Vein endothelial cell (primary cell): ENCODE measurements around the genes HSDL2 and SLC46A2.

GRCh38 chr9:111857437-111857987 lies 39.1 kb upstream of the UGCG start:
- CAGE, long polyA plus RNA = no peak

GRCh38 chr9:111899971-111900418 lies 3.4 kb downstream of the UGCG start:
- CAGE, long polyA plus RNA = no peak

DNA sequence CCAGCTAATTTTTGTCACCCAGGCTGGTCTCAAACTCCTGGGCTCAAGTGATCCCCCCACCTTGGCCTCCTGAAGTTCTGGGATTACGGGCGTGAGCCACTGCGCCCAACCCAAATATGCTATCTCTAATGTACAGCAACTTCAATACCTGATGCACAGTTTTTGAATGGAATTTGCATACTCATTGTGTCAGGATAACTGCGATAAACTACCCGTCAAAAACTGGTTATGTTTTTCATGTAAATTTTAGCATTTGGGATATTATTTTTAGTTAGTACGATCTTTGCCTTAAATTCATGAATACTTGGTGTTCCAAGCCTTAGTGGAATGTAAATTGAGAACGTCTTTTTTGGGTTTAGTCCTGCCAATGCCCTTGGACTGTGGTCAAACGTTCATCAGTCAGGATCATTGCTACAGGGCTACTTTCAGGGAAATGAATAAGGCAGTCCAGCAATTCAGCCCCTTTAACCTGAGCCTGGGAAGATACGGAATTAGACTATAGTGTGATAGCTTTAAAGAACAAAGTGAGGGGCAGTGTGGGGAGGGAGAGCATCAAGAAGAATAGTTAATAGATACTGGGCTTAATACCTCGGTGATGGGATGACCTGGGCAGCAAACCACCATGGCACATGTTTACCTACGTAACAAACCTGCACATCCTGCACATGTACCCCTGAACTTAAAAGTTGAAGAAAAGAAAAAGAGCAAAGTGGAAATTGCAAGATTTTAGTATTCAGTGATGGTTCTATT lies 4.6 kb downstream of the UGCG start:
- CAGE, long polyA plus RNA = no peak

GRCh38 chr9:111935523-111936687 lies 39.3 kb downstream of the UGCG start:
- CAGE, long polyA plus RNA = no peak

DNA sequence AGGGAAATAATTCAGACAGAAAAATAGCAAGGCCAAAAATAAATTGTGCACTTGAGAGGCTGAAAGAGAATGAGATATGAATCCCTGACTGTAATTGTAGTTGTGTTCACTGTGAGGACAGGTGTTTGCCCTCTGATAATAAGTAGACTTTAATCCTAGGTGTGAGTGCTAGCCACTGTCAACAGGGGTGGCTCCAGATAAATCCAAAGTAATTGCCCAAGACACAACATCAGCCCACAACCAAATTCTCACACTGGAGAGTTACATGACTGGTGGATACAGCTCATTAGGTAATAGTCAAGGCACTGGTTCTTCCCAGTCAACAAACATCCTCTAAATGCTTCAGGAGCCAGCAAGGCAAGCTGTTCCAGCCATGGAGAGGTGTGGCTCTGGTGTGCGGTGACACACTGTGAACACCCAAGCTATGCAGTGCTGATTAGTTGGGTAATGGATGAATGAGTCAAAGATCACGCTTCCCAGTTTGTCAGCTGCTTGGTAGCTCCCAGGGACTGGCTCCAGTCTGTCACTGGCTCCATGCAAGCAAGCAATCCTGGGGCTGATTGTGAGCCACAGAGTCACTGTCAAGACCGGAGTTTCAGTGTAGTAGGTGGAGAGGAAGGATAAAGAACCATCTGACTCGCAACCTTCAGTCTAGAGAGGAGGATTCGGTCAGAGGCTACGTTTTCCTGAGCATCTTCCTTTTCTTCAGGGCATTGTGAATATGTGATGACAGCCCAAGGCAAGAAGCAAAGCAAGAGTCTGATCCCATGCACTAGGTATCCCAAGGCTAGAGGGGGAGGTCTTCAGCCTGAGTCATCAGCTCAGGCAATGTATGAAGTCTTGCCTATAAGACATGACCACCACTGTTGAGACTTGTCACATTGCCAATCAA lies 63.0 kb downstream of the UGCG start:
- CAGE, long polyA plus RNA = no peak

- CAGE, long polyA plus RNA = no peak
Measured at GRCh38 chr9:112041579-112042386, 133.3 kb downstream of the SUSD1 start.

GRCh38 chr9:112047407-112048078 lies 127.6 kb downstream of the SUSD1 start:
- CAGE, long polyA plus RNA = no peak

DNA sequence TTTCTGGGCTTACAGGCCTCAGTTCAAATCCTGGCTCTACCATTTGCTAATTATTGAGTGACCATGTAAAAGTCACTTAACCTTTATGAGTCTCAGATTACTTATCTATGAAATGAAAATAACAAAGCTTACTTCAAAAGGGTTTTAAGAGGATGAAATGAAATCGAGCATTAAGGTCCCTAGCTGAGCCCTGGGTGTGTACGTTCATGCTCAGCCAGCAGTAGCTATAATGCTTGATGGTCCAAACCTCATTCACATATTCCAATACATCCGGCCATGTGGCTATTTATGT lies 56.1 kb downstream of the SUSD1 start:
- CAGE, long polyA plus RNA = no peak

- CAGE, long polyA plus RNA = no peak
Measured at GRCh38 chr9:112155840-112156336, 19.2 kb downstream of the SUSD1 start.

- CAGE, long polyA plus RNA = no peak
Measured at GRCh38 chr9:112378580-112379263, 1.2 kb upstream of the HSDL2 start.

- CAGE, long polyA plus RNA = no peak
Measured at GRCh38 chr9:112379697-112380424, at the start of gene HSDL2. HSDL2 (plus strand) TSS chr9:112380108.

GRCh38 chr9:112495686-112496142 lies 9.1 kb downstream of the KIAA1958 start:
- CAGE, long polyA plus RNA = no peak

DNA sequence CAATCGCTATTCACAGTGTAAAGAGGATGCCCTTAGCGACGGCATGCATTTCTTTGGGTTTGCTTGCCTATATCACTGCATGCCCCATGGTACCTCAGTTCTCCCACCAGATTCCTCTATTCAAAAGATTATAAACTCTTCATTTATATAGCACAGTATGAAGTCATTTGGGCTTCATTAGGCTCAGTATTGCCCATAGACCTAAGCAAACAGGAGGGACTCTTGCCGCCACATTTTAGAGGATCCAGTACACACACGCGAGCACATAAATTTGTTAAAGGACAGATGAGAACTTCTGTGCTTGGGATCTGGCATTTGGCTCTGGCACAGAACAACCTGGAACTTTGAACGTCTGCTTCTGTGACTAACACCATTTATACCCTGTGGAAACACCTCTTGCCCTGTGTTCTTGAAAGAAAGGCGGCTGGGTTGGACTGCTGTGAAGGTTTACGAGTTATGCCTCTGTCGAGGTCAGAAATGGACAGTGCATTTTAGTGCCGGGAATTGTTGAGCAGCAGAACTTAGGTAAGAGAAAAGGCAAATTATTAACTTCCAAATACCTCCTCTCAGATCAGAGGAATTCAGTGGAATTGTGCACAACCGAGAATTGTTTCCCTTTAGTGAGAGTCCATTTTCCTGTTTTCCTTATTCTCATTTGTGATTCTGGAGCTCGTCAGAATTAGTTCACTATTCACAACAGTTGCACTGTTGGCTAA lies 14.0 kb upstream of the INIP start:
- CAGE, long polyA plus RNA = no peak

DNA sequence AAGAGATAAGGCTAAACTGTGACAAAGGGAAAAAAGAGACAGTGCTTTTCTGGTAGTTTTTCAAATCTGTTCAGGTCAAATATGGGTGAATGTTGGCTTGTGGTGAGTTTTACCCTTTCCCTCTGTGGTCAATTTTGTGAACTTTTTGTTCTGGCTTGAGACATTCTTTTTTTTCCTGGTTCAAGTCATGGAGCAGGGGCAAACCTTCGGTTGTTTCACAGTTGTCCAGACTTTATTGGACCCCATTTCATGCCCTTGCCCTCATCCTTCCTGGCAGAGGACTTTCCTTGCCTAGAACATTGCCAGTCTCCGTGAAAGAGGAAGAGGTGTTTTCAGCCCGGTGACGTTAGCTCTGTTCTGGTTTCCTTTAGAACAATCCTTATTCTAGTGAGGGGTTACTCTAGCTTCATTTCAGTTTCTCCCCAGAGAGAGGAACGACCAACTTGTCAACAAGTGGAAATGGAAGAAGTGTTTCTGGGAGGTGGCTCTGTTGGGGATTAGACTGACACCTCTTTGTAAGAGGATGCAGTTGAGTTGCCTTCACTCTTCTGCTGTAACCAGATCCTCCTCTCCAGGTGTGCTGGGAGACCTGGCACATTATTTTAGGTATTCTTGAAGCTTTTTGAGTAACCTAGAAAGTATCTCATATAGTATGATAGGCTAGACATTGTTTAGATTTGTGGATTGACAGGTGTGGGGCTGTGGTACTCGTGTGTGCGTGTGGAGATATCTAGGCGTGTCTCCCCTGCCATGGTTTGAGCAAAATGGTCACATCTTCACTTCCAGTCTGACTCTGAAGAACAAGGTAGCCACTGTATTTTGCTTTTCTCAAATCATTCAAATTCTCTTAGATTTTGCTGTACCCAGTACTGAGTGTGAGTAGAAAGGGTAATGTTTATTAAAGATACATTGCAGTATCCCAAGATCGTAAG lies 21.5 kb downstream of the SNX30 start:
- CAGE, long polyA plus RNA = no peak

GRCh38 chr9:112831937-112832270 lies 58.8 kb downstream of the SLC46A2 start:
- CAGE, long polyA plus RNA = no peak

- CAGE, long polyA plus RNA = no peak
Measured at GRCh38 chr9:112866420-112867040, 24.1 kb downstream of the SLC46A2 start.

GRCh38 chr9:112890575-112891219 lies at the start of gene SLC46A2:
SLC46A2 (minus strand) TSS chr9:112890876.
- CAGE, long polyA plus RNA = no peak

DNA sequence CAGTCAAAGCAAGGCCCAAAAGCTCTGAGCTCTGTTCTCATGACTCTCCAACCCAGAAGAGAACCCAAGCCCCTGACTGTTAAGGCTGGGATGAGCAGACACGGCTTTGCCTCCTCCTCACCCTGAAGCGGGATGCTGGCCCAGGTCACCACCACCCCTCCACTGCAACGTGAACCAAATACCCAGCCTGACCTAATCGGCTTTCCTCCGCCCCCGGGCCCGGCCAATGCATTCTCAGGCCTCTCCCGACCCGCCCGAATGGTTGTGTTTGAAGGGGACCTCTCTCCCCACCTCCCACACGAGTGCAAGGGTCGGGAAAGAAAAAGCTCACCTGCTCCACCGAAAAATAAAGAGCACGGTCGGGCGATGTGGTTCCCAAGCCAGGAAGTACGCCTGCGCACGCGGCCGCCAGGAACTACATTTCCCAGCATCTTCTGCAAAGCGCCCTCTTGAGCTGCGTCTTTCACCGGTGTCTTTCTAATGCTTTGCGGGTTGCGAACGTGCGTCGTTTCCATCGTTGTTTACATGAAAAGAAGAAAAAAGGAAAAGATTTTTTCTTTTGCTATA lies 44.6 kb downstream of the ZFP37 start:
- CAGE, long polyA plus RNA = no peak

GRCh38 chr9:113154939-113155283 lies 4.1 kb downstream of the SLC31A2 start:
- CAGE, long polyA plus RNA = no peak

- CAGE, long polyA plus RNA = no peak
Measured at GRCh38 chr9:113315557-113316489, 12.6 kb upstream of the RNF183 start.